UCH-1 (cell line): ENCODE measurements around a stretch of chr9.

- RRBS, result 33% methylated on average over 7 of the region's 32 CpGs
Observed at GRCh38 chr9:137435808-137436434, 5.2 kb downstream of the ENTPD8 start.

- RRBS, result no CpG with 5 or more reads among the region's 37 CpGs
Observed at GRCh38 chr9:137454126-137454851, 4.8 kb downstream of the NSMF start.

DNA sequence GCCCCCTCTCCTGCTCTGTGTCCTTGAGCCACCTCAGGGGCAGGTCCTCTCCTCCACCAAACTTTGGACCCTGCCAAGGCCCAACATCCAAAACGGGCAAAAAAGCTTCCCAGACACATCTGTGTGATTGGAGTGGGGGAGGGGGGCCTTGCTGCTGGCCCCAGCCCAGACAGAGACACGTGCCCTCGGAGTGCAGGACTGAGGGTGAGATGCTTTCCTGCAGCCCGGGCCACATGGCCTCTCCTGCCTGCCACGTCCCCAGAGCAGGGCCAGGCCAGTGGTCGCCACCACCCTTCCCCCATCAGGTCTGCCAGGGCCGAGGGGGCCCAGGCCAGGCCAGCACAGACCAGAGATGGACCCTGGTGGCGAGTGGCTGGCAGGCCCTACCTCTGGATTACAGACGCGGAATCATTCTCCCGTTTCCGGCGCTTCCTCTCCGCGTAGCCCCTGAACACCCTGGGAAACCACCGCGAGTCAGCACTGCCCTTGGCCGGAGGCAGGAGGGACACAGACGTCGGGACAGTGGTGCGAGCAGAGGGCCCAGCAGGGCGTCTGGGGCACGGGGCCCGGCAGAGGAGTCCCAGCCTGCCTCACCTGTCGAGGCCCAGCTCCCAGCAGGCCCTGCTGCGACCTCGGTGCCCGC lies 4.2 kb downstream of the NSMF start:
- RRBS, result 94% methylated on average over 12 of the region's 28 CpGs

DNA sequence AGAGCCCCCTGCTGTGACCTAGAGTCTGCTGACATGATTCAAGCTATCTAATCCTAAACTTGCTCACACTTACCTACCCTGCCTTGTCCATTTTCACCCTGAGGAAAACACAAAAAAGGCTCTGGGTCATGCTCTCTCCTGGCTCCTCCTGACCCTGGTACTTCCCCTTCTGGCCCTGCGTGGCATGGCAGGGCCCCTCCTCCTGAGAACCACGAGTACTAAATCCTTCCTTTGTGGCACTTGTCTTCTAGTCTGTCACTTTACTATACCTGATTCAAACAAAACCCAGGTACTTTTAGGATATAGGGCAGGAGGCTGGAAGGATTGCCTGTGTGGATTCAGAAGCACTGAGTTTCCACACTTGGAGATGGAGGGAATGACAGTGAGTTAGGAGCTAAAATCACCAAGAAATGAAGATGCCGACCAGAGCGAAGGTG lies 2.7 kb upstream of the ARRDC1 start:
- RRBS, result no CpG with 5 or more reads among the region's 4 CpGs

DNA sequence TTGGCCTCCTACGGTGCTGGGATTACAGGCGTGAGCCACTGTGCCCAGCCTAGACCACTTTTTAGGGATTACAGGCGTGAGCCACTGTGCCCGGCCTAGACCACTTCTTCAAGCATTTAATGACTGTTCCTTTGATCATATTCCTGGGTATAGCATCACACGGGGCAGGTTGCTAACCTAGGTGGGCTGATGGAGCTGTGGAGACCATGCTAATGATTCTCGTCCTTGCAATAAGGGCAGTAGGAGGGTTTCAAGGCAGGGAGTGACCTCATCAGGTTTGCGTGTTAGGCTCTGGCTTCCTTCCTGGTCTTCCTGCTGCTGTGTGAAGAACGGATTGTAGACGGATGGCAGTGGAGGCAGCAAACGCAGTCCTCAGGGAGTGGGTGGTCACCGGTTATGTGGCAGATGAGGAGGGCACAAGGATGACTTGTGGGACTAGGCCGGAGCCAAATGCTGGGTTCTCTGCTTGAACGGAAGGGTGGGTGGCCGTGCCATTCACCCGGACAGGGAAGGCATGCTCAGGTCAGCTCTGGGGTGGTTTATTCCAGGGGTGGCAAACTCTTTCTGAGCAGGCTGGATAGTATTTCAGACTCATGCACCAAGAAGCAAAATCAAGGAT lies 14.0 kb downstream of the EHMT1 start:
- RRBS, result 71% methylated on average over 4 of the region's 15 CpGs

GRCh38 chr9:137679320-137679634 lies 60.5 kb downstream of the EHMT1 start:
- RRBS, result no CpG with 5 or more reads among the region's 6 CpGs

DNA sequence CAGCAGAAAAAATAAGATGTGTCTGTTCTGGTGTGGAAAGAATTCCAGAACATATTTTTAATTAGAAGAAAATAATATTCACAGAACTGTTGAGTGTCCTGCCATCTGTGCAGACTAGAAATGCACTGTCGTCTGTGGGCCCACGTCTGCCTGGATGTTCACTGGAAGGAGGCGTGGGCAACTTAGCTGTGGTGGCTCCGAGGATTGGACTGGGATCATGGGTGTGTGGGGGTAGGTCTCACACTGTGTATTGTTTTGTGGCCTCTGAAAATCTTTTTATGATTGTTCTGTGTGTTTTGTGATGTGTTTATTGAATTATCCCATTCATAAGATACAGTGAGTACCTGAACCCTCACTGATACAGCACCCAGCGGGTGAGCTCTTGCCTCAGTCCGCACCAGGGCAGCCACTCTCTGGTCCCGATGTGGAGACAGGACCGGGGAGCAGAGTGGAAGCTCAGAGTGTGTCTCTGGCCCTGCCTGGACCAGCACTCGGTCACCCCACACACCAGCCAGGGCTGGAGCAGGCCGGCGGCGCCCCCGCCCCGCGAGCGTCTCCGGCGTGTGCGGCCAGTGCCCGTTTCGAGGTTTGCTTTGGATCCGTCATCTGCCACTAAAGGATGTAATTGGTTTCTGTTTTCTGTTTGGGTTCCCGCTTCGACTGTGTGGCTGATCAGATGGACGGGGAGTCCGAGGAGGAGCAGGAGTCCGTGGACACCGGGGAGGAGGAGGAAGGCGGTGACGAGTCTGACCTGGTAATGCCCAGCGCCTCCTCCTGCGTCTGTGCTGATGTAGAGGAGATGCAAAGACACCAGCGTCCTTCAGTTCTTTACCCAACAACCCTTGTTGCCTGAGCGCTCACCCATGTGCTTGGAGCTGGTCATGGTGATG lies 125.7 kb upstream of the CACNA1B start:
- RRBS, result 100% methylated on average over 1 of the region's 34 CpGs